ENCODE results near the genes SESN3 and CCDC82.

DNA sequence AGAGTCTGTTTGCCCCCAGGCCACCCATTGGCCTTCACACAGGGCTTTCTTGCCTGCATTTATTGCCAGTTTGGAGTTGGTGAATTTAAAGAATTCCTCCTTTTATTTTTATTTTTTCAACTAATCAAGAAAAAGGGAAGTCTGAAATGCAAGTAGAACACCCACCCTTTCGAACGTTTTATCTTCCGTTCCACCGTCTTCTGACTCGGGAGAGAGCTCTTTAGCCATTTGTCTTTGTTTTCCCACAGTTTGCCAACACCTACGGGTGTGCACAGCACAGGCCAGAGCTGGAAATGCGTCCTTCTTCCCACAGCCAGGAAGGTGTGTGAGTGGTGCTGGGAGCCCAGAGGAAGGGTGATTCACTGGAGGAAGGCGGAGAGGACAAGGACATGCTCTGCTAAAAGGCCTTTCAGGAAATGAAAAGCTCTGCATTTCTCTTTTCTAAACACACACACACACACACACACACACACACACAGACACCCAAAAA lies 18.4 kb downstream of the ENDOD1 start:
- RAMPAGE, long total RNA, result no peak
- RRBS, result no CpG with 5 or more reads among the region's 8 CpGs

DNA sequence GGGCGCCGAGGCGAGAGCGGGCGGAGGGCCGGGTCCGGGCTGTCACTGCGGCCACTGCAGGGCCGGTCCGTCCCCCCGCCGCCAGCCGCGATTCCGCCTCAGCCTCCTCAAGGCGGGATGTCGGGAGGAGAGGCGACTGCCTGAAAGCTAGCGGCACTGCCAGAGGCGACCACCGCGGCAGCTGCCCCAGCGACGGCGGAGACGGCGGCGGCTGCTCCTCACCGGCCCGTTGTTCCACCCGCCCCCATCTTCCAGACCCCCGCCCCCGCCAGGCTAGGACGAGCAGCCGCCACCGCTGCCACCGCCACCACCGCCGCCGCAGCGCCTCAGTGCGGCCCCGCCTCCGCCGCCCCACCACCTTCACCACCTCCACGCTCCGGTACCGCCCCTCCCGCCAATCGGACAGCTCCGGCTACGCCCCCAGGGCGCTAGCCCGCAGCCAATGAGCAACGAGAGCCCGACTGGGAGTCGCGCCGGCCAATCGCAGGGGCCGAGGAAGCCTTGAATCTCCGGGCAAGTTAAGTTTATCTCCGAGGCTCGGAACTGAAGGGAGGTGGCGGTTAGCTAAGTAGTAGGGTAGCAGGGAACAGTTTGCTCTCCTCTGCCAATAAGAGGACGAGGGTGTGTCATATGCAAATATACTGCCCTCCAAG lies at the start of gene SESN3:
SESN3 (minus strand) TSS at position 333 of the 653 bp plus-strand sequence.
- RAMPAGE, long total RNA, result no peak
- RRBS, result 1% methylated on average over 18 of the region's 66 CpGs

- RAMPAGE, long total RNA, result no peak
- RRBS, result no CpG with 5 or more reads among the region's 5 CpGs
These were observed 229.7 kb downstream of the FAM76B start for GRCh38 chr11:95559830-95560366.

- RAMPAGE, long total RNA, result no peak
- RRBS, result no CpG with 5 or more reads among the region's 1 CpG
These were observed 211.8 kb downstream of the FAM76B start for GRCh38 chr11:95577712-95578206.

GRCh38 chr11:95647311-95647806 lies 142.2 kb downstream of the FAM76B start:
- RAMPAGE, long total RNA, result no peak
- RRBS, result no CpG with 5 or more reads among the region's 1 CpG

GRCh38 chr11:95788855-95789299 lies 705 bp downstream of the FAM76B start:
- RAMPAGE, long total RNA, result no peak
- RRBS, result no CpG with 5 or more reads among the region's 17 CpGs

DNA sequence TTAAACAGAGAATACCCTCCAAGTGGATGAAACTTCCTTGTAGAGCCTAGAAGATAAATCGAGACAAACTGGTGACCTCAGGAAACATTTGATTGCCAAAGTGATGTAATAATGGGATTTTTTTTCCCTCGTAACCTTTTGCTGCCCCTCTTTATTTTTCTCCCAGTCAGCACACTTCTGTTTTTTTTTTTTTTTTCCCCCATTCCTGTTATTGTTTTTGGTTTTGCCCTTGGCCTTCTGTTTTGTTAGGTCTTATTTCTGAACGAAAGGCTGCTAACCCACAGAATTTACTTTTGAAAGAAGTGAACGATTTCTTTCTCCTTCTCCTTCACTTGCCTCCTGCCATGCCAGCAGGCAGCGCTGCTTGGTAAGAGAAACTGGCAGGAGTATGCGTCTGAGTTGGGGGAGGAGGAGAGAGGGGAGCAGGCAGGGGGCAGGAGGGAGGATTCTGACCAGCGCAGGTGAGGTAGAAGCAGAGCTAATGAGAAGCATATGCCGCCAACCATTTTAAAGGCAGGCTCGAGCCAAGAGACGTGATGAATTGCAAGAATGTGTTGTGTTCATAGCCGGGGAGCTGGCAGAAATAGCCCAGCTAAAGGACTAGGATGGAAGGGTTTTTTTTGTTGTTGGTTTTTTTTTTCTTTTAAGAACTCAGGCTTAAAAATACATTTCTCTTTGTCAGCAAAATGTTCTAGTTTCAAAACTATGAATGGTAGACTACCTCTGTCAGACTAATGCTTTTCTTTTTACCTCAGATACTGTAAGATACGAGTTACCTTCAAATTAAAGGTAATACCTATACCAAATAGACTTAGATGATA lies 122.0 kb upstream of the MTMR2 start:
- RAMPAGE, long total RNA, result no peak
- RRBS, result no CpG with 5 or more reads among the region's 12 CpGs

- RAMPAGE, long total RNA, result no peak
These were observed 181.6 kb upstream of the MTMR2 start for GRCh38 chr11:96105432-96105980.

DNA sequence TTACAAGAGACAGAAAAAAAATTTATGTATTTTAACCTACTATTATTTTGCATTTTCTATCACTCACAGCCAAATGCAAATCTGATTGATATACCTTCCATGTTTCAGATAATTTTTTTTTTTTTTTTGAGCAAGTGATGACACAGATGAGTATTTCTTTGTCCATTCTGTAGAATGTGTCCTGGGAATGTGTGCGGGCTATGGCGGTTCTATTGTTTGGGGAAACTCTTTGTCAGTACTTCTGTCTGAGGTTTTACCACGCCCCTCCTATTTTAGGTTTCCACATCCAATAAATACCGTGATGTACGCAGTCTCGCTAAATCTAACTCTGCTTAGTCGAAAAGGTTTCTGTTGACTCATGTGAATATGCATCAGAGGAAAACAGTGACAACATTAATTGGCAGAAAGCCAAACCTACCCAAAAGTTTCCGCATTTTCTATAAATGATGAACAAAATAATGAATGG lies 143.6 kb downstream of the MAML2 start:
- RAMPAGE, long total RNA, result no peak
- RRBS, result no CpG with 5 or more reads among the region's 8 CpGs

DNA sequence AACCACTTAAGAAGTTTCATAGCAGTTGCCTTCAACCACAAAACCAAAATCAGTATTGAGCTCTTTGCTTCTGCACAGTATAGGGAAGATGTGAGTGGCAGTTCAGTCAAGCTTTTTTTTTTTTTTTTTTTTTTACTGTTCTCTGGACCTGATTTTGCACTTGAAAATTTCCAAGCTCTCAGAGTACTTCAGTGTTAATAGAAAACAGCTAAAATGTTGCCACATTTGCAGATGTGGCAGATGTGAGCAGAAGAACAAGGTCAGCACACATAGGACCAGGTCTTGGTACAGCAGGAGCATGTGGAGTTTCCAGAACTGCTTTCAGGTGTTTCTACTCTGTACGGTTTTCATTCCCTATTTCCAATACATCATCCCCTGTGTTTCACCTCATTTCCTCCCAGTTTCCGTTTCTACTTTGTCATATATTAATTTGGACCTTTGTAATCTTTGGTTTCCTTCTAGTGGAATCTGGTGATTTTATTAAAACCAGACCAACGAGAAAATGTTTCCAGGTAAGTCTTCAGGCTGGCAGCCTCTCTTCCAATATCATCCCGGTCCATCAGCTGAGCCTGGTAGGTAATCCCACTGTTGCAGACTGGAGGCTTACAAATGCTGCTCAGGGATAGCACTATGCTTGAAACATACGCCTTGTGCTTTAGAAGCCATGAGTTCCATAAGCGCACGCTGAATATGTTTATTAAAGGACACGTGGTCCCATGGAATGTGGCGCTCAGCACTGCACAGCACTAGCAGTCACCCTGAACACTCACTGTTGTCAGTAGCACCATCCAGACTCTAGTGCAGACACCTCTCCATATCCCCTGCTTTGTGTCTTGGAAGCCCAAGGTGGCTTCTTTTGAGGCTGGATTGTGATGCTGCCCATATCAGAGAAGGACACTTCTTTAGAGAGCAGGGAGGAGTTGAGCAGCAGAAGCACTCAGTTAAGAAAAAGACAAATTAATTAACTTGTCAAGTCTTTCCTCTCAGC lies 121.1 kb downstream of the MAML2 start:
- RAMPAGE, long total RNA, result no peak
- RRBS, result no CpG with 5 or more reads among the region's 9 CpGs

GRCh38 chr11:96229591-96230022 lies 113.4 kb downstream of the MAML2 start:
- RAMPAGE, long total RNA, result no peak
- RRBS, result no CpG with 5 or more reads among the region's 1 CpG

- RAMPAGE, long total RNA, result no peak
- RRBS, result no CpG with 5 or more reads among the region's 3 CpGs
These were observed 94.5 kb downstream of the MAML2 start for GRCh38 chr11:96248276-96249166.

DNA sequence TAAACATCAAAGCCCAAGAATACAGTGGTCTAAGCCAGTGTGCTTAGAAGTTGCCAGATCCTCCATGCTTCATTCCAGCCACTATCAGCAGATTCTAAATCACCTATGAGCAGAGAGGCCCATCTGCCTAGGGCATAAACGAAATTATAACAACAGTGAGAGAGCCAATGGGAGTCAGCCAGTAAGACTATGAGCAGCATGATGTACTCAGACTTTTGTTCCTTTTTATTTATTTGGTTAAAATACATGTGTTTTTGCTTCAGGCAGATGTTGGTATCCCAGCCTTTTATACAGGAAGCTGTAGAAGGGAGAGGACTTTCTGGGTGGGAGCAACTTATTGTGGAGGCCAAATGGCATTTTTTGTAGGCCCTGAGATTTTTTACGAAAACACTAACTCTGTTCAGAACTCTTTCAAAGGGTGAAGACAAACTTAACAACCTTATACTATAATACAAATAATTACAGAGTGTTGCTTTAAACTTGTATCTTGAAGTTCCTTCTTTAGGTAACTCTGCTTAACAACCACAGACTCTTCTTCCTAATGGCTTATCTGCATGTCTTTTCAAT lies 84.3 kb downstream of the MAML2 start:
- RAMPAGE, long total RNA, result no peak
- RRBS, result no CpG with 5 or more reads among the region's 2 CpGs

DNA sequence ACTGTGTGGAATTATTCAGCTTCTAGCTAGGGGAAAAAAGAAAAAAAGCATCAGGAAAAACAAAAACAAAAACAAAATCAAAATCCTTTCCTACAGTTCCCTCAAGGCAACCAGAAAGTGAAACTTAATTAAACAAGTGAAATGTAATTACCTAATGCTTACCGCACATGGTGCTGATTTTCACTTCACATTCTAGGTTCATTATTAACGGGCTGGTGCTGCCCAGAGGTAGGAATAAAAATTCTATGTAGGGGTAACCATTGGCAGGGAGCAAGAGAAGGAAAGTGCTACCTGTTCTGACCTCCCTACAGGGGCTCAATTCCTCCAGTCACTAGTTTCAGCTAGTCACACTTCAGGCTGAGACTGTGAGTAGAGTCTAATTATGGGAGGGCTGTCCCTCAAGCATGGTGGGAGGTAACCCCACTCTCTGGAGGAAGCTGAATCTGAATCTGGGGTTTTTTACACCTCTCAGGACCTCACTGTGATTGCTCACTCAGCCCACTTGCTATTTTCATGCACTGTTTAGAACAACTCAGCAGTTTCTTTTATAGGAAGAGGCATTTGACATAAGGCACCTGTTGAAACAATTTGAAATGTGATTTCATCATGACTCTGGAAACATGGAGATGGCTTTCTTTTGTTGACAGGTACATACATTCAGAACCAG lies 75.5 kb downstream of the MAML2 start:
- RAMPAGE, long total RNA, result no peak
- RRBS, result no CpG with 5 or more reads among the region's 2 CpGs

- RAMPAGE, long total RNA, result no peak
- RRBS, result no CpG with 5 or more reads among the region's 5 CpGs
These were observed 59.0 kb downstream of the MAML2 start for GRCh38 chr11:96283689-96284687.

DNA sequence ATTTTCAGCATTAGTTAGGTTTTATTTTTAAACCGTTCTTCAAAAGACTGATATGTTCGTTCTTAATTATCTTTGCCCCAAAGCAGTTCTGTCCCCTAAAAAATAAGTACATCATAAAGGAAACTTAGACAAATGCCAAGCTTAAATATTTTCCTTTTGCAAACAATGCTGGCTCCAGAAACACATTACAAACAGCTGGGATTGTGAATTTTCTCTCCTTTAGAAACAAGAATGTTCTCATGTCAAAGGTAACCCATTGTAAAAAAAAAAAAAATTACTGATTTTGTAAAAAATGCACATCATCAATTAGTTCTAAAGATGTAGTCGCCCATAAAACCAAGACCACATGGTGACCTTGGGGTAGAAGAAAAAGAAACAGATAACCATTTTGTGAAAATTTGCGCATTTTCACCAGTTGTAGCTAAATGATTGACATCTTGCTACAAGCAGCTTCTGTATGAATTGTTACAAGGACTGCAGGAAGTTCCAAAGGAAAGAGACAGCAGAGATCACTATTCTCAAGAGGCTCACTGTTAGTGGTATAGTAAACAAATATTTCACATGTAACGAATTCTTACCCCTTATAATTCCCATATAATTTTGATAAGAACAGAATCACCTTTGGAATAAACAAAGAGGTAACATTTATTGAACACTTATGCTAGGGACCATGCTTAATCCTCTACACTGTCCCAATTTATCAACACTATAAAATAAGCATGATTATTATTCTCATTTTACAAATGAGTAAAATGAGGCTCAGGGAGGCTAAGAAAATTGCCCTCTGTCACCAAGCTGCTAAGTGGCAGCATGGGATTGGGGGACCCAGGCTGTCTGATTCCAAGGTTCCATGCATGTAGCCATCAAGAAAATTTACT lies 48.7 kb downstream of the MAML2 start:
- RAMPAGE, long total RNA, result no peak
- RRBS, result no CpG with 5 or more reads among the region's 5 CpGs

- RAMPAGE, long total RNA, result no peak
- RRBS, result no CpG with 5 or more reads among the region's 5 CpGs
These were observed 36.1 kb downstream of the MAML2 start for GRCh38 chr11:96306875-96307352.

DNA sequence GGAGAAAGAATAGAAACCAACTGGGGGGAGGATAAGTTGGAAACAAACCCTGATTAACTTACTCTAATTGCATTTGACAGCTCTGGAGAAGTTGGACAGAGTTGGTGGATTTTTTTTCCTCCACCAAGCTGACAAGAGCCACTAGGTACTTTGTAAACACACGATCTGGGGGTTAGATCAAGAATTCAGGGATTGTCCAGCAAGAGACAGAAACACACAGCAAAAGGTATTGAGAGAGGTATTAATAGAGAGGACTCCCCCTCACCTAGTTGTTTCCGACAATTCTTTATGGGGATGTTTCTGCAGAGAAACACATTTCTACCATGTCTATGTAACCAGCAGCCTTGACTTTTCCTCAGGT lies 930 bp downstream of the MAML2 start:
- RAMPAGE, long total RNA, result no peak
- RRBS, result no CpG with 5 or more reads among the region's 2 CpGs

DNA sequence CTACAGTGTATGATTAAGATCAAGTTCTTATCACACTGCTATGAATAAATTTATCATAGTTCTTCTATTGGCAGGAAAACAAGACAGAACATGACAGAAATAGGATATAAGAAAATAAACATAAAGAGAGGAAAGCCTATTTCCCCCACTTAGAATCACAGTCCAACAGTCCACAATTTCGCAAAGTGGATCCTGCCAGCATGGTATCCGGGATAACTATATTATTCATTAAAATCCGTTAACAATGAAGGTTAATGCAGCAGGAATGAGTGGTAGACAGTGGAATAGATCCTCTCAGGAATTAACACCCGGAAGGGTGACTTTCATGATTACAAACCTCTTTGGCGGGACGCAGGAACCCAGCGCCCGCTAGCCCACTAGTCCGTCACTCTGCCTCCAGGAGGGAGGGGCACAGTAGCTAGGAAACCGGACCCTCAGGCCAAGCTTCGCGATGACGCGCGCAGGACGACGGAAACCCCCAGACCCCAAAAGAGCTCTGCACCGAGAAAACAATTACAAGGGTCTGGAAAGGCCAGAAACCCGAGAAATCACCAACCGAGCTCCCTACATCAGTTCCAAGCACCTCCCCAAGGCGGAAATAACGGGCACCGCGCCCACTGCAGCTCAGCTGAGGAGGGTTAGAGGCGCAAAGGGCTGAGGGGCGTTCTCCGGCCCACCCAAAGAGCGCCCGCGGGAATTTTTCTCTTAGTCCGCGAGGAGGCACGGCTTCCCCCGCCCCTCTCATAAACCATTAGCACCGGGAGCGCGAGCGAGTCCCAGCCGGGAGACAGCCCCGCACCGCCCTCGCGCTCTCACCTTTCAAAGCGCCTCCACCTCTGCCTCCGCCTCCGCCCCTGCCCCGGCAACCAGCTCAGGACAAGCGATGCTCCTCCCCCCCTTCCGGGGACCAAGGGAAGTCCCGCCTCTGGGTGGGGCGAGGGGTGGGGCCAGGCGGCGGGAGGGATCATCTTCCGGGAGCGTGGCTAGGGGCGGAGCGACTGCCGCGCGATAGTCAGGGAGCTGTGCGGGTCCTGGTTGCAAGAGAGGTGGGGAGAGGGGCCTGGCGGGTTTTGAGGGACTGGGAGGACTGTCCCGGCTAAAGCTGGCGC lies at the start of gene CCDC82:
CCDC82 (minus strand) TSS at position 885 of the 1,109 bp plus-strand sequence.
- RAMPAGE, long total RNA, result start-site peak on the minus strand centred at position 839 of the sequence, 5 bp wide, 83 and 133 reads in 2 replicates; start-site peak on the plus strand centred at position 1,001 of the sequence, 31 bp wide, 383 and 49 reads in 2 replicates
- RRBS, result 2% methylated on average over 23 of the region's 64 CpGs

DNA sequence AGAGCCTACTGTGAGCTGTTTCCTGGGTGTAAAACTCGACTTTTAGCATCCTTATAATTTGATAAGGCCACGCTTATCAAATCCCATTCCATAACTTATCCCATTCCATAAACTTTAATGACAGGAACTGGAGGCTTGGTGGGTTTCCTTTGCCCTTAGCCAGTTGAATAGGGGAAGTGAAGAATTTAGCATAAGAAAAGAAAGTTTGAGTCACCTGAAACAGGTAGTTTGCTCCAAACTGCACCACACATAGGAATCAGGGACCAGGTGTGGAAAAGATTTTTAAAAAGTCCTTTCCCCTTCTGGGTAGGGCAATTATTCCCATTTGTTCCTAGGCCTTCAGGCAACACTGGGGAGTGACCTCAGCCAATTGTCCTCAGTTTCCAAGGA lies 525.8 kb upstream of the CNTN5 start:
- RAMPAGE, long total RNA, result no peak
- RRBS, result no CpG with 5 or more reads among the region's 2 CpGs